Mammary microvascular endothelial cell (primary cell): ENCODE measurements around the genes RHOD and NDUFV1.

- RAMPAGE, long total RNA: no peak
Measured at GRCh38 chr11:66883594-66883925, 26.7 kb downstream of the LRFN4 start.

- RAMPAGE, long total RNA: no peak
Measured at GRCh38 chr11:67056660-67056950, at the start of gene RHOD. Gene RHOD, plus strand, starts transcription at chr11:67056847.

- RAMPAGE, long total RNA: no peak
Measured at GRCh38 chr11:67120798-67121704, 2.0 kb downstream of the KDM2A start.

DNA sequence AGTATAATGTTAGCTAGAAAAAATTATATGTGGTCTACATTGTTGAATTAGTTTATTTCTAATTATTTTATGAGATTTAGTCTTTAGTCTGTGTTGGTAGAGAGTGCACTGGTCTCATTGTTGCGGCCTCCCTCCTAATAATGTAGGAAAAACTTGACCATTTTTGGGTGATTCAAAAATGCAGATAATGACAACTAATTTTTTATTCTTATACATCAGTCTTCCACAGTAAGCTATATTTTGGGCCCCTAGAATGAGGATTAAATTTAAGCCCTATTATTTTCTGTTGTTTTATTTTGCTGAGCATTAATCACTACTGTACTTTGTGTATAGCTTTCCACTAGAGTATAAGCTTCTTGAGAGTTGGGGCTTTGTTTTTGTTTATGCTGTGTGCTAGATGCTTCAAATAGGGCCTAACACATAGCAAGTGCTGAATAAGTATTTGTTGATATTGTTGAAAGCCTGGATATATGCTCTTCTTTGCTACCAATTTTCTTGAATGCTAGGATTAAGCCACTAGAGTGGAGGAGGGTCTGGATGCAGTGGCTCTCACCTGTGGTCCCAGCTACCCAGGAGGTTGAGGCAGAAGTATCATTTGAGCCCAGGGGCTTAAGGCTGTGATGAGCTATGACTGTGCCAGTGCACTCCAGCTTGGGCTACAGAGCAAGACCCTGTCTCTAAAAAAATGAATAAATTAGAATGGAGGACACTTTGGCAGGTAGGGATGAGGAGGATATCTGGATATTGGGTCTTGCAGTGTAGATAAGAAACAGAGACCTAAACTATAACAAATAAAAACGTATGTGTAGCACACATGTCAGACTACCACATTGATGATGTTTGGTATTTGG, 9.6 kb downstream of the KDM2A start:
- RAMPAGE, long total RNA: no peak

GRCh38 chr11:67159450-67159975, 40.5 kb downstream of the KDM2A start:
- RAMPAGE, long total RNA: no peak

GRCh38 chr11:67253283-67253684, 13.0 kb upstream of the GRK2 start:
- RAMPAGE, long total RNA: no peak

DNA sequence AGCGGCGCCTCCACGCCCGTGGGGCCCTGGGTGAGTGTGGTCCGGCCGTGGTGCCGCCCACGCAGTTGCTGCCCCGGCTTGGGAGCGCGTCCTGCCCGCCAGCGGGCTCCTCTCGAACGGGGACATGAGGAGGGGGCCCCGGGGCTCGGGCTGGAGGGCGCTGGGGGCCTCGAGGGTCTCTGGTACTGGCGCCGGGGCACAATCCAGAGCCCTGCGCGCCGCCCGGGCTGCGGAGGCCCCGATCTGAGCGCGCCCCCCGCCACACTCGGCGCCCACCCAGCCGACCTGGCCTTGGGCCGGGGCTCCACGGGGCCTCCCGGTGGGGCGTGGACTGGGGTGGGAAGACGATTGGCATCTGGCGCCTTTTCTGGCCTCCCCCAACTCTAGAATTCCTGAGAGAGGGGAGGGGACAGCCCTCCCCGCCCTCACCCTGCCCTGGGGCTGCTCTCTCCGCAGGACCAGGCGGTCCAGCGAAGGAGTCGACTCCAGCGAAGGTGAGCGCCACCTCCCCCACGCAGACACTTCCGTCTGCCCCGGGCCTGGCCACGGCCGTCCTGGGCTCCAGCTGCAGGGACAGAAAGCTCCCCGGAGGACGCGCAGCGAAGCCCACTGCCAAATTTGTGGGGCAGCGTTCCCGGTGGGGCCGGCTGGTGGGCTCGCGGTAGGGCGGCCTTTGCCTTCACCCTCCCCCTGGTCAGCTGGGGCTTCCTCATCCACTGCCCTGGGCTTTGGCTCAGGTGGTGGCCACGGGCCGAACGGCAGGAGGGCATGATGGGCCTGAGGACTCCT, 526 bp downstream of the SSH3 start:
- RAMPAGE, long total RNA: no peak

DNA sequence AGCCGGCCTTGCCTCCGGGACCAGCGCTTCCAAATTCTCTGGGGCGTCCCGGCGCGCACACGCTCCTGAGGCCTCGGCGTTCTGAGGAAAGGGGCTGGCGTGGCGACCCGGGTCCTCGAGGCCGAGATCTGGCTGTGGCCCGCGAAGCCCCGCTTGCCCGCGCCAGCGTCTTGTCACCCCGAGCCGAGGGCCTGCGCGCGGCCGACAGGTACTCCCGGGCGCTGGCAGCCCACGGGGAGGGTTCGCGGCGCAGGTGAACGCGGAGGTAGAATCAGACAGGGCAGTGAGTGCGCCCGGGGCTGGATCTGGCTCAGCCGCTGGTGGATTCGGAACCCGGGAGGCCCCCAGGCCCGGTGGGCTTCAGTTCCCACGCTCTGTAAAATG, 14.7 kb downstream of the SSH3 start:
- RAMPAGE, long total RNA: no peak

- RAMPAGE, long total RNA: no peak
Measured at GRCh38 chr11:67365710-67366330, 7.6 kb downstream of the CLCF1 start.

- RAMPAGE, long total RNA: no peak
Measured at GRCh38 chr11:67369549-67370778, 3.4 kb downstream of the CLCF1 start.

GRCh38 chr11:67415913-67416309, 433 bp downstream of the CARNS1 start:
- RAMPAGE, long total RNA: no peak

- RAMPAGE, long total RNA: no peak
Measured at GRCh38 chr11:67438248-67438931, 908 bp upstream of the PTPRCAP start.

DNA sequence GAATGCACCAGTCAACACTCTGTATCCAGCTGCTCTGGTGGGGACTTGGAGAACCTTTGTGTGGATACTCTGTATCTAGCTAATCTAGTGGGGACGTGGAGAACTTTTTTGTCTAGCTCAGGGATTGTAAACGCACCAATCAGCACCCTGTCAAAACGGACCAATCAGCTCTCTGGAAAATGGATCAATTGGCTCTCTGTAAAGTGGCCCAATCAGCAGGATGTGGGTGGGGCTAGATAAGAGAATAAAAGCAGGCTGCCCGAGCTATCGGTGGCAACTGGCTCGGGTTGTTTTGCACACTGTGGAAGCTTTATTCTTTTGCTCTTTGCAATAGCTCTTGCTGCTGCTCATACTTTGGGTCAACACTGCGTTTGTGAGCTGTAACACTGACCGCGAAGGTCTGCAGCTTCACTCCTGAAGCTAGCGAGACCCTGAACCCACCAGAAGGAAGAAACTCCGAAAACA, 6.1 kb upstream of the AIP start:
- RAMPAGE, long total RNA: no peak

DNA sequence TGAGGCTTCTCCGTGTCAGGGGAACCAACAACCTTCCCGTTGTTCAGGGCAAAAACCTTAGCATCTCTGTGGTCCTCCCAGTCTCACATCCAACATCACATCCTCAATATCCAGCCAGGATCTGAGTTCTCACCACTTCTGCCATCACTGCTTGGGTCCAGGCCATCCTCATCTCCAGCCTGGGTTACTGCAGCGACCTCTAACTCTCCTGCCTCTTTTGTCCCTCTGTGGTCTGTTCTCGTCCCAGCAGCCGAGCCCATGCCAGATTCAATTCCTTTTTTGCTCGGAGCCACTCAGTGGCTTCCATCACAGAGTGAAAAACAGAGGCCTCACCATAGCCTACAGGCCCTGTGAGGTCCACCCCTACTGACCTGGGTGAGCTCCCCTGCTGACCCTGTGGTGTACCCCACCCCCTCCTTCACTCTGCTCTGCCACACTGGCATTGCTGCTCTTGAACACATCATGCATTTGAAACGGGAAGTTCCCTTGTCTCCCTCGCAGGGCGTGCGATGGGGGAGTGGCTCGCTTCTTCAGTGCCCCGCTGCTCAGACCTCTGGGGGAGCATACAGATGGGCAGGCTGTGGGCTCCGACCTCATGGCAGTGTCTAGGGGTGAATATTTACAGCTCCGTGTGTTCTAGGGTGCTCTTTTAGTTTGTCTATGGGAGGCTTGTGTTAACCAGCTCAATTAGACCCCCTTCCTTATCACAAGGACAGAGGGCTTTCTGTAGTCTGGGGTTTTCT, 2.0 kb downstream of the AIP start:
- RAMPAGE, long total RNA: no peak

GRCh38 chr11:67490502-67491161, 7.8 kb downstream of the AIP start:
- RAMPAGE, long total RNA: no peak

DNA sequence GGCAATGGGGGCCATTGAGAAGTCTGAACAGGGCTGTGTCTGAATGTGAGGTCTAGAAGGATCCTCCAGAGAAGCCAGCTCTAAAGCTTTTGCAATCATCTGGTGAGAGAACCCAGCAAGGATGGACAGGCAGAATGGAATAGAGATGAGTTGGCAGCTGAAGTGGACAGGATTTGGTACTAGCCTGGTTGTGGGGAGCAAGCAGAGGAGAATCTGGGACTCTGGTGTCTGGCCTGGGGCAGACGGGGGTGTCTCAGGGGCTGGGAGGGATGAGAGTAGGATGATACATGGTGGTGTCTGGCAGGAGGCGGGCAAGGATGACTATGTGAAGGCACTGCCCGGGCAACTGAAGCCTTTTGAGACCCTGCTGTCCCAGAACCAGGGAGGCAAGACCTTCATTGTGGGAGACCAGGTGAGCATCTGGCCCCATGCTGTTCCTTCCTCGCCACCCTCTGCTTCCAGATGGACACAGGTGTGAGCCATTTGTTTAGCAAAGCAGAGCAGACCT, 2.2 kb downstream of the GSTP1 start:
- RAMPAGE, long total RNA: no peak

- RAMPAGE, long total RNA: start-site peak on the plus strand at chr11:67606907-67606961, 1,065 and 551 reads in 2 replicates
Measured at GRCh38 chr11:67606078-67607071, at the start of gene NDUFV1. Gene NDUFV1, plus strand, starts transcription at chr11:67606936.

DNA sequence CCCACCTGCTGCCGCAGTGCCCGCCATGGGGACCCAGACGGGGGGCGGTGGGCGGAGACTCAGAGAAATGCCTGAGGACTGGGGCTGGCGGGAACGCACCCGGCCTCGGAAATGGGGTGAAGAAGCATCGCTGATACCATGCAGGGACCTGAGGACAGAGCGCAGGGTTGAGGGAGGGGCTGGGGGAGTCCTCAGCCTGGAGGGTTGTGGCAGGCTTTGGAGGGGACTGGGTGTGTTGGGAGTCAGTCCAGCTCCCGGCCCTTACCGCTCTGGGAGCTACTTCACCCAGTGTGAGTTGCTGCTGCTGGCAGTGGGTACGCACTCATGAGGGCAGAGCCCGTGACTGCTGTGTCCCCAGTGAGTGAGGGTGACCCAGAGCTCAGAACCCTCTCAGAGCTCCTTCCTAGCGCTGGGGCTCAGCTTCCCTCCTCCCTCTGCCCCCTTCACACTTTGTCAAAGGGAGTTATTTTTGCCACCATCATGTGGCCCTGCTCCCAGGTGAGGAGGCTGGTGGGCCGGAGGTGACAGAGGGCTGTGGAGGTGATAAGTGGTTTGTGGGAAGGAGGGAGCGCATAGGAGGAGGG, 9.6 kb downstream of the NDUFV1 start:
- RAMPAGE, long total RNA: no peak

GRCh38 chr11:67627707-67628148, 2.0 kb downstream of the NUDT8 start:
- RAMPAGE, long total RNA: no peak

- RAMPAGE, long total RNA: no peak
Measured at GRCh38 chr11:67630612-67631277, 1.0 kb upstream of the NUDT8 start.